Sciatic nerve (tissue), 1 donor: ENCODE measurements around a stretch of chr12.

DNA sequence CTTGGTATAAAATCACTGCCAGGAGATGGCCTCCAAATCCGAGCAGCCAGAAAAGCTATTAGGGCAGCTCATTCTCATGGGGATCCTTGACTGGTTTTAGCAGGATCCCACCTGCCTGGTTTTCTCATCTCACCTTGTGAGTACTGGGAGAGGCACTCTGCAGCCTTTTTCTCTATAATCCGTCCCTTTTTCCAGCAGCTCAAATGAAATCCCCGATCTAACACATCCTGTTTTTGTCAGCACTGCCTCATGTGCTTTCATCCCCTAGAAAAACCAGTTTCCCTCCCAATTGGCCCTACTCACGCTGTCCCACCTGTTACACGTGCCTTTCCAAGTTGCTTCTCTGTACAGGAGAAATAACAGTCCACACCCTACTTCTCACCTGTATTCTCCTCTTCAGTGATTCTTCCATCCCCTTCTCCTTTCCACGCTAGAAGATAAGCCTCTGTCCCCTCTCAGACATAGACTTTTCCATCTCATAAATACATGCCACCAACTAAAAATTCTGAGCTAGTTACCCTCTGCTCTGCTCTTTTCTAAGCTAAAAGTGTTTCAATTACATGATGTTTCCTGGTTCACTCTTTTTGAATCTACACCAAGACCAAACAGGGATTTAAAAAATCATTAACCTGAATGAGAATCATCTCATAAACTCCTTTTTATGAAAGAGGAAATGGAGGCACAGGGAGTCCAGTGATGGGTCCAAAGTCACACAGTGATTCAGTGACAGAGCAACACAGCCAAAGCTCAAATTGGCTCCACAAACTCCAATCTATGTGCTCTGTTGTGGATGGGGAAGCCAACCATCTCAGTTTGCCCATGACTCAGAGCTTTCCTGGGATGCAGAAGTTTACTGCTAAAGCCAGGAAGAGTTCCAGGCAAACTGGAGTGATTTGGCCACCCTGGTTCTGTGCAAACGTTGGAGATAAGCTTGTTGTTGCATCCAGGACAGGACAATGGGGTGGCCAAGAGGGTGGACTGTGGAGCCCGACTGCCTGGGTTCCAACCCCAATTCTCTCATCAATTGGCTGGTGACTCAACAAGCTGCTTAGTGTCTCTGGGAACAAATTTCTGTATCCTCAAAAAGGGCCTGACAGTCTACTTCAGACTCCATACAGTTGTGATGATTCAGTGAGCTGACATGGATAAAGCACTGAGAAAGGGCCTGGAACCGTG, 240.0 kb upstream of the TMEM132C start:
- PRO-cap, result no peak

DNA sequence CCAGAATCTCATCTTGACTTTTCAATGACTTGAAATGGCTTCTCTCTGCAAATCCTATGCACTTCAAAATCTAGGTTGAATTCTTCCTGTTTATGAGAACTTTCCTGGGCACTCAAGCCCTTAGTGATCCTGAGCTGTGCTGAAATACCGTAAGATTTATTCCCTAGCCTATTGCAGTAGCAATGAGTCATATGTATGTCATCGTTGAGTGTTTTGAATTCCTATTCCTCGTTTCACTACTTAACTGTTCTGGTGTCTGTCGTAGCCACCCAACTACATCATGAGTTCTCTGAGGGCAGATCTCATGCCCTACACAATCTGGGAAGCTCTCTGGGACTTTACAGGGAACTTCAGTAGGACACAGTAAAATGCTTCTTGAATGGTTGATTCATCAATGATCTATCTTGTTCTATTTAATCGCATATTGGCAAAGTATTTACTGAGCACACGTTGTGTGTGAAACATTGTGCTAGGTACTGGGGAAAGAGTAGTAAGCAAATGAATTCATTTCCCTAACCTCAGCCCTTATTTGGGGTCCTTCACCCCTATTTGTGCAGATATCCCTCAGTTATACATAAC, 190.7 kb upstream of the TMEM132C start:
- PRO-cap, result no peak

DNA sequence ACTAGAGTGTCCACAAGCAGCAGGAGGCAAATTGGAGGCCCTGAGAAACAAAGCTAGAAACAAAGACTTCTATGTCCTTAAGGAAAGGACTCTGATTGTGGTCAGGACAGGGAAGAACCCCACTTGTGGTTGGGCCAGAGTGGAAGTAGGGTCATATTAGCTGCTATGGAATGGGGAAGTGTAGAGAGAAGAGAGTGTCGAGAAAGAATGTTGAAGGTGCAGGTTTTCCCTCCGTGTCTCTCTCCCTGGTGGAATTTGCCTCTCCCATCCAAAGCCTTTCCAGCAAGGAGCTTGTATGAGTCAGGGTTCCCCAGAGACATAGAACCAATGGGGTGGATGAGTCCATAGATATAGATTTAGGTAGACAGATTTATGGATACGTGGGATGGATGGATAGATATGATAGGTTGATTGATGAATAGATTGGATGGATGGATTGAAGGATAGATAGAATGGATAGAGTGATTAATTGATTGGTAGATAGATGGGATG, 219.9 kb downstream of the SLC15A4 start:
- PRO-cap, result no peak

GRCh38 chr12:128796369-128797096, 27.2 kb downstream of the SLC15A4 start:
- PRO-cap, result no peak

- PRO-cap, result unidirectional peak, minus-strand start at chr12:129780169
Measured at GRCh38 chr12:129780116-129780380, 123.8 kb downstream of the TMEM132D start.

GRCh38 chr12:130281149-130281557, 56.5 kb upstream of the PIWIL1 start:
- PRO-cap, result unidirectional peak, minus-strand start at chr12:130281303

- PRO-cap, result no peak
Measured at GRCh38 chr12:130691968-130692271, 24.2 kb downstream of the RIMBP2 start.

DNA sequence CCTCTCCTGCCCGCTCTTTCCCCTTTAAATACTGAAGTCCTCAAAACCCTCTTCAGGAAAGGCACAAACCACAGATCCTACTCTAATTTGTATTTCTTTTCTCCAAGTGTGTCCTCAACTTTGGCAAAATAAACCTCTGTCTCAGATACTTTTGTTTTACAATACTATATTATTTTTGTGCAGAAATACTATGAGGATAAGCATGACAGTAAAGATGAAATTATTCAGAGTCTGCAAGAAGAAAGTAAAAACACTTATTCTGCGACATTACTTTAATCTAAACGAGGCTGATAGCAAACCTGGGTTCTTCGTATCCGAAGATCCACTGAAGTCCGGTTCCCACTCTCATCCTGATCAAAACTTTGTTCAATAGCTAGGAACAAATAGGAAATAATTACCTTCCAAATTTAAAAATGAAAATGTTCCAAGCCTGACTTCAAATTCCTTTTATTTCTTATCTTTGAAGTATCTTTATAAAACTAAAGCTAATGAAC, 30.7 kb downstream of the STX2 start:
- PRO-cap, result no peak

DNA sequence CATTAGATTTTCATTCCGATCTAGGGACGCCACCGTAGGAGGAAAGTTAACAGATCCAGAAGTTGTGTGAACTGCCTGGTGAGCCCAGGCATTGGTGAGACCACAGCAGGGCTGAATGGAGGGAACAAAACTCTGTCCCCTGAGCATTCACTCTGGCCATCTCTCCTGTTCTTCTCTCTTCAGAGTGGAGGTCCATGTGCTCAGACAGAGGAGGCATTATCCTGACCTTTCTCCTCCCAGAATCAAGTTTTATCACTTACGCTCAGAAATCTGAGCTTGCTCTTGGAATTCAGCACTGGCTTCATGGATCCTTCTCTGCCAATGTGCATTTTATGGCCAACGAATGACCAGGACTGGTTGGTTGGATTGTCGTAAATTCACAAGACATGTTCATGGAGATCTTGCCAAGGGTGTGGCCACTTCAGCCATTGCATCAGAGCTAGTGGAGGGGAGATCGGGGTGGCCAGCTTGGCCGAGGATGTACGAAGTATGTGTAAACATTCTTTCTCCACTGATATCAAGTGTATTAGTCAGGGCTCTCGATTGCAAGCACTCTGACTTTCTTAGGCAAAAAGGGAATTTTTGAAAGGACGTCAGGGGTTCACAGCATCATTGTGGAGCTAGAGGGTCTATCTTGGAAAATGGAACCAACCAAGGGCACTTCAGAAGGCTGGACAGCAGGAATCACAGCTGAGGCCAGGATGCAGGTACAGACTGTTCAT, 33.1 kb upstream of the ADGRD1 start:
- PRO-cap, result no peak

DNA sequence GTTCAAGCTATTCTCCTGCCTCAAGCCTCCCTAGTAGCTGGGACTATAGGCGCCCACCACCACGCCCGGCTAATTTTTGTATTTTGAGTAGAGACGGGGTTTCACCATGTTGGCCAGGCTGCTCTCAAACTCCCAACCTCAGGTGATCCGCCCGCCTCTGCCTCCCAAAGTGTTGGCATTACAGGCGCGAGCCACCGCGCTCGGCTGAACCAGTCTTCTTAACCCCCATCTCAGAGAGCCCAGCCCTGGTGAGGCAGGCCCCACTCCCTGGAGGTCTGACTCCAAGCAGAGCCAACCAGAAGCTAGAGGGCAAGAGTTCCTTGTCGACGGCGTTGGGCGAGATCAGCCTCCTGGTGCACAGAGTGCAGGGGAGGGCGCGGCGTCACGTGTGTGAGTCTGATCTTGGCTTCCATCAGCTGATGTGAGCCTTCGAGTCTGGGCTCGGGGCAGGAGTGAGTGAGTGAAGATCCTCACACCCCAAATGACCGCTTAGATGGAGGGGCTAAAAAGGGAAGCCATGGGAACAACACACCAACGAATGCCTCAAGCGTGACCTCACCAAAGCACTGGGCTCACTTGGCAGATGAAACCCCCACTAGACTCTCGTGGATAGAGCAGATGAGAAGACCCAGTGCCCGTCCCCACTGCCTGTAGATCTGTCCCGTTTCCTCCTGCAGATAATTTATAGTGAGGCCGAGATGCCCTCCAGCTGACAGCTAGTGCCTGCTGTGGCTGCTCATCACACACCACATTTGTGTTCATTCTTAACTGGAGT, 28.7 kb upstream of the ADGRD1 start:
- PRO-cap, result bidirectional peak, plus-strand start at position 428 of the sequence, minus-strand start at position 277 of the sequence

DNA sequence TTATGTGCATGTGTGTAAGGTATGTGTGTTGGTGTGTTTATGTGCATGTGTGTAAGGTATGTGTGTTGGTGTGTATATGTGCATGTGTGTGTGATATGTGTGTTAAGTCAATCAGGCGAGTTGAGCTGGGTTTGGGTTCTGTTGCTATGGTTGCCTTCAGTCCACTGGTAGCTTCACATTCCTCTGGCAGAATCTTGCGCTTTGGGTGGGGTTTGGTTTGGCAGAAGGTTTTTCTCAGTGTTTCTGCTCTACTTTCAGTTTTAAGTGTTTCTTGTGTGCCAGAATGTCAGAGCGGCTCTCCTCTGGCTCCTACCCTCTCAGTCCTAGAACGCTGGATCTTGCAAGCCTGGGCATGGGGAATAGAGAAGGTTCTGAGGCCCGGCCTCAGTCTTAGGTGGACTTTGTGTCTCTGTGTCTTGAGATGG, 7.6 kb upstream of the ADGRD1 start:
- PRO-cap, result unidirectional peak, plus-strand start at position 263 of the sequence

DNA sequence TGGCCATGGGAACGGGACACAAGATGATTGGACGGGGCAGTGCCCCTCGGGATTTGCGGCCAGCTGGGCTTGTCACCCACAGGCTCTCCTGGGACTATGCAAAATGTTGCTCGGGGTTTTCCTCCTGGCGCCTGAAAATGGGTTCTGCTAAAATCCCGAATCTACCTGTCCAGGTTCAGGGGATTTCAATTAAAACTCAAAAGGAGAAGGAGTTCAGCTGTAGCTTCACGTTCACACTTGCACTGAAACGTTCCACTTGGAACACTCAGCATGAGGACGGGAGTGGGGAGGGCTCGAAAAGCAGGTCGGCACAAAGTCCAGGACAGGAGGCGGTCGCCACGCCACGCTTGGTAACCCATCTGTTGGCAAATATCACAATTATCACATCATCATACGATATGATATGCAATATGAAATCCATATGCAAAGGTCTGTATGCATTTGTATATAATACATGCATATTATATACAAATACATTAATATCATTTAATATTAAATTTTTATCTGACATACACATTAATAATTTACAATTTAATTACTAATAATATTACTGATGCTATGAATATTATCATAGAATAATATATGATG, 17.1 kb downstream of the ADGRD1 start:
- PRO-cap, result no peak

DNA sequence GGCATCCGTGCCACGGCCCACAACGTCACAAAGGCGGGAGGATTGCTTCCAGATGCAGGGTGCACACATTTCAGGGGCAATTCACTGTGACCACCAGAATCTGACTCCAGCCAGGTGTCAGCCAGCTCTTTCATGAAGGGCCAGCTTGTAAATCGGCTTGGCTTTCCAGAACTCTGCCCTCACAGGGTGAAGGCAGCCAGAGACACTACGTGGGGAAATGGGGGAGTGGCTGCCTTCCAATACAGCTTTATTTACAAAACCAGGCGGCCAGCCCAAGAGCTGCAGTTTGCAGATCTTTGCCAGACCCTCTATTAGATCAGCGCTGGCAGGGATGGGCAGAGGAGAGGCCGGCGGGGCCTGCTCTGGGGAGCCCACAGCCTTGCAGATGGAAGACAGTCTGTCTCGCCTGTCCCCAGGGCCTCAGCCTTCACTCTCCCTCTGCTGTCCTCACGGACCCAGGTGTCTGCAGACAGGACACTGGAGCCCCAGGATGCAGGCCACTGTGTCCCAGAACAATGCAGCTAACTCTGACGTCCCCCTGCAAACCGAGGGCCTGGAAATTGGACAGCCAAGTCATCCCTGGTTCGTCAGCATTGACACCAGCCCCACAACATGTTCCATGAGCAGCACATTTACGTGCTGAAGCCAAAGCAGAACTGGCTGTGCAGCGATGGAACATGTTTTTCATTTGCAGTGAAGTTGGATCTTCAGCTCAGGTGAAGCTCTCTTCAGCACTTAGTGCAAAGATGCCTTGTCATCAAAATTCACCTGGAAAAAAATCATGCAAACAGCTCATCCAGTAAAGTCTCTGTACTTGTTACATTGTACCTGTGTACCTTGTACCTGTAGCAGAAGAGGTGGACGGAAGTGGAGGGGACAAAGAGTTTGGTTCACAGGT, 53.7 kb downstream of the ADGRD1 start:
- PRO-cap, result no peak

- PRO-cap, result no peak
Measured at GRCh38 chr12:131371246-131372199, 339.4 kb upstream of the SFSWAP start.

DNA sequence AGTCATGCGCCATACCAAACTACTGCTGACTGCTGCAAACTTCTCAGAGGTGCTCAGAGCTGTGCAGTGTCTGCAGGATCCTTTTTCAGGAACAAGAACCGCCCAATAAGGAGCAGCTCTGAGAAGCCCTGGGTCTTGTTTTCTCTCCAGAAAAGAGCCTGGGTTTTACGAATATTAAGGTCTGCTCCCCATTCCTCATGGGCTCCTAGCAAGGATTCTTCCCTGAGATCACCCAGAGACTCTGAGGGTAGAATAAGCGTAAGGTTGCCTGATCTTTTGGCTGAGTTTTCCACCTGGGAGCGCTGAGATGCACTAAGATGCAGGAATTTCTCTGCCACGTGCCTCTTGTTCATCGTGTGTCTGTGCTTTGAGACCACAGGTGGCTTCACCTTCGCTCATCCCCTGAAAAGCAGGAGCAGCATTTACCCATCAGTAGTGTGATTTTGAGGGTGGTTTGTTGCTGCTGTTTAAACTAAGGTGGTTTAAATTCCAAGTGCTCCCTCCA, 304.7 kb upstream of the SFSWAP start:
- PRO-cap, result no peak

DNA sequence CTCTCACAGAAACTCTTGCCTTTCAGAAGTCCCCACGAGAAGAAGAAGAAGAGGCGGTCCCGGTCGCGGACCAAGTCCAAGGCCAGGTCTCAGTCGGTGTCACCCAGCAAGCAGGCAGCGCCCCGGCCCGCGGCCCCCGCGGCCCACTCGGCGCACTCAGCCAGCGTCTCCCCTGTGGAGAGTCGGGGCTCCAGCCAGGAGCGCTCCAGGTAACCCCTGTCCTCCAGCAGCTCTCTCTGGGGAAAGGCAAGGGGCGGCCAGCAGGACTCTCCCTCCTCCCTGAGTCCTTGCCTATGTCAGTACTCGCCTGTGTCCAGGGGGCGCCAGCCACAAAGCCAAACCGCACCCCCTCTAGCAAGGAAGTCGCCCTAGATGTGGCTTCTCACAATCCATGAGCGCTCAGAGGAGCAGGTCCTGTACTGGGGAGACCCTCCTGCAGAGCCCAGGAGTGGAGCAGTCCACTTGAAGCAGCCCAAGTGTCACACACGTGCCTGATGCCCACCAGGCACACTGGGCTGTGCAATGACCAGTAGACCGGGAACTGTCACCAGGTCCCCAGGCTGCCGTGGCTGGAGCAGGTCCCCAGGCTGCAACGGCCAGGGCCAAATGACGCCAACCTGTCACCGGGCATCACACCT, 30.9 kb upstream of the MMP17 start:
- PRO-cap, result no peak

GRCh38 chr12:131872227-131872622, 22.2 kb upstream of the ULK1 start:
- PRO-cap, result no peak

DNA sequence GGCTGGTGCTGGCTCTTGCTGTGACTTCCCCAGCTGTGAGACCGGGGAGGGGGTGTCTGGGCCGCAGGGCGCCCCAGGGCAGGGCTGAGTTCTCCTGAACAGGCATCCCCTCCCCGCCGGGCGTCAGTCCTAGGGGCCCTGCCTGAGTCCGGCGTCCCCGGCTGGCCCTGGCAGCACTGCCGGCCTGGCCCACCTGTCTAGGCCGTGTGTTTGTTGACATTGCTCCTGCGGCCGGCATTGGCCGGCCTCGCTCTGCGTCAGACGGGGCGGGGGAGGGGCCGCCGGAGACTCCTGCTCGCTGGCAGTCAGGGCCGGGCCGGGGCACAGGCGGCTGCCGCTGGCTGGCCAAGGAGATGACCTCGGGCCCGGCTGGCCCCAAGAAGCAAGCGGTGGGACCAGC, 1.5 kb downstream of the ULK1 start:
- PRO-cap, result bidirectional peak, plus-strand start at position 308 of the sequence, minus-strand start at position 178 of the sequence

GRCh38 chr12:131915506-131916357, 13.3 kb upstream of the PUS1 start:
- PRO-cap, result no peak

DNA sequence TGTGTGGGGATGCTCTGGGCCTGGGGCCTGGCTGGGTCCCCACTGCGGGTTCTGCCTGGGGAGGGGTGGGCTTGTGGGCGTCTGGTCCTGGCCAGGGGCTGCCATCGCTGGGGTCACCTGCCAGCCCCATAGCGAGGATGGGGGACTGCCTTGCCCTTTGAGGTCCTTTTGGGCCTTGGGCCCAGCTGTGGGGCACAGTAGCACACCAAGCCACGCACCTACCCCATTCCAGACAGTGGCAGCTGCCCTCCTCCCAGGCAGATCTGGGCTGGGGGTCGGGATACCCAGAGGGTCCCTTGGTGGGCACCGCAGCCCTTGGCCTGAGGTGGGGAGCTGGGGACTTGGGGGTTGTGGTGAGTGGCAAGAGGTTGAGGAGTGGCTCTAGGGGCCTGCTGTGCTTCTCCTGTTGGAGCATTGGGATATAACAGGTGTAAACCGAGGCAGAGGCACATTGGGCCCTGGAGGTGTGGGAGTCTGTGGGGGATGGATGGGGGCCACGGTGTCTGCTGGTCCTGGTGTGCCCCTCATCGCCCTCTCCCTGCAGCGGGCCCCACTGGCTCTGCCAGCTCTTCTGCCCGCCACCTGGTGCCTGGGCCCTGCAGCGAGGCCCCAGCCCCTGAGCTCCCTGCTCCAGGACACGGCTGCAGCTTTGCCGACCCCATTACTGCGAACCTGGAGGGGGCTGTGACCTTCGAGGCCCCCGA, 11.0 kb upstream of the PUS1 start:
- PRO-cap, result no peak